ENCODE measurements around a stretch of chr14.

DNA sequence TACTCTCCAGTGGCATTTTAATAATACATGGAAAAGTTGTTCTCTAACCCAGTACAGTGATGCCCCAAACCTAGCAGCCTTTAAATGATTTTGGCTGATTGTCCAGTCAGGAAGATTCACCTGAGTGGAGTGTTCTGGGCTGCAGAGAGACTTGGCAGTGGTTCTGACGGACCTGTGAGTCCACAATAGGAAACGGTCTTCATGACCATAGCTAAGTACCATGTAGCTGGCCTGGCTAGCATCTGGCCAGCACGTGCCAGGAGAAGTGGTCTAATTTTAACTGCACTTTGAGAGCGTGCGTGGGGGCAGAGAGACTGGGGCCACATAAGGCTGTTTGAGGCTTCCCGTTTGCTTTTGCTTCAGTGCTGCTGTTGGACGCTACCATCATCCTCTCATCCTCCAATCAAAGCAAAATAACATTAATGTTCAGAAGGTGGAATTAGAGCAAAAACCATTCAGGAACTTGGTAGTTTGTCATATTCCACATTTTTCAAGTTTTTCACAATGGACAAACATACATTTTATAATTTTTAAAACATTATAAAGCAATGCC, 54.8 kb downstream of the PPM1A start:
- RAMPAGE, long total RNA = no peak
- RRBS = no CpG with 5 or more reads among the region's 7 CpGs

DNA sequence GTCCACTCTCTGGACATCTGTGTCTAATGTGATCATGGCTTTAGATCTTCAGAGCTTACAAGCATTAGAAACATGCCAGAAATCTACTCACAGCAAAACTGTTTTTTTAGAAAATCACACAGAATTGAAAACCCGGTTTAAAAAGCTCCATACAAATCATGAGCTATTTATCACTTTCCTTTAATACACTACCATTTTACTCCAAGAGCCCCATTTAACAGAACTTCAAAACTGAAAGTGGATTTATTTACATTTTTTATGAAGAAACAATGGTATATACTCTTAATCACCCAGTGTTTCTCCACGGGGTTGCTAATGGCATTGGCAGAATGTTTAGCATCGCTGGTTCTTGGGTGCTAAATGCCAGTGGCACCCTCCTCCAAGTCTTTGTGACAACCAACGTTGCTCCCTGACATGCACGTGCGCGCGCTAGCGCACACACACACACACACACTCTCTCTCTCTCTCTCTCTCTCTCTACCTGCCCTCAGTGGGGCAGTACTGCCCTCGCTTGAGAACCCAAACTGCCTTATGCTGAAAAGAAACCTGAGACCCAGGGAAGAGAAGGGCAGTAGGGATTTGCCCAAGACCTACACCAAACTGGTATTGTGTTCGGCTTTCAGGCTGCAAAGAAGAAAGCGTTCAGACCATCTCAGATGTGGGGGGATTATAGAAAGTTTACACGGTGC, 82.0 kb downstream of the PPM1A start:
- RAMPAGE, long total RNA = no peak
- RRBS = no CpG with 5 or more reads among the region's 13 CpGs

DNA sequence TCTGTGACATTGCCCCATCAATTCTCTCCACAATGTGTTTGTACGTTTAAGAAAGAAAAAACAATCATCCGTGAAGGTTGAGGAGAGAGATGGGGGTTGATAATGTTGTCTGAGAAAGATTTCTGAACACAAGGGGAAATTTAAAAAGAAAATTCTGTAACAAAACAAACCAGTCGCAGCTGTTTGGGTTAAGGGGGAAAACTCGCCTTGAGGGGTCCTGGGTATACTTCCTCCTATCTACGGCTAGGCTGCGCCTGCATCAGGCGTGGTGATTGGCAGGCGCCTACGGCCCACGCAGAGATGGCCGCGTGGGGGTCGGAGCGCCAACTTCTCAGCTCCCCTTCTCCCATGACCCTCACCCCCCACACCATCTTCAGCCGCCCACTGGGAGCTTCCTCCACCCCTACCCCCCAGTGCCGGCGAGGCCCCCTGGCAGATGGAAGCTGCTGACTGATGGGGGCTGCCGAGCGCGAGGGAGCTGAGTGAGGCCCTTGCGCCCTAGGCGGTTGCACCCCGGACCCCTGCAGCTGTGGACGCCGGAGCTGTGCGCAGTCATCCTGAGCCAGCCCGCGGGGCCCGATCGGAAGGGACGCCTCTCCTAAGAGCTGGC, 12.2 kb downstream of the SIX1 start:
- RAMPAGE, long total RNA = no peak
- RRBS = 19% methylated on average over 5 of the region's 31 CpGs

- RAMPAGE, long total RNA = no peak
- RRBS = 4% methylated on average over 9 of the region's 45 CpGs
These were observed 11.4 kb downstream of the SIX1 start for GRCh38 chr14:60637631-60638545.

DNA sequence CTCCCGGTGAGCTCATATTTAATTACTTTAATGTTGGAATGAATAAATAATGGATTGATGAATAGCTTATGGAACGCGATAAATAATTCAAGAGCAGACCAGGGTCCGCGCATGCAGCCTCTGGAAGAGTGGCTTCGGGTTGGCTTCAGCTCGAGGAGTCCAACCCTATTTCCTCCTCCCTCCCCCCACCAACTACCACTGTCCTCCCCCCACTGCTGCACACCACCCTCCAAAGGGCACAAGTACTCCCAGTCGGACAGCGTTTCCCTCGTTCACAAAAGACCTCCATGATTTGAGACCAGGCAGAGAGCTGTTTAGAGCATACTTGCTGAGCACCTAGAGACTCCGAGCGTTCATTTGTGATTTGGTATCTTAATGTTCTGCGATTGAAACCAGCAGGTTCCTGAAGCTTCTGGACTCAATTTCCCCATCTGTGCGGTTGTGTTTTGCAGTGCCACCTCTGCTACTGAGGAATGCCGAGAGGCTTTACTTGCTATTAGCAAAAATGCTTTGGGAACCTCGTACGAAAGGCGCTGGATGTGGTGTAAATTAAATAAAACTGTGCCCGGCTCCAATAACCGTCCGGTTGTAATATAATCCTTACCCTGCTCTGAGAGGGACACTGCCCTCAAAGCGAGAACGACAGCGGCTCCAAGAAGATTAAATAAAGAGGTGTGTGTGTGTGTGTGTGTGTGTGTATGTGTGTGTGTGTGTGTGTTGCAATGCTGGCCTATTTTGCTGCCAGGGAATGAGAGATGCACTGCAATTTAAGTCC, 823 bp upstream of the SIX1 start:
- RAMPAGE, long total RNA = no peak
- RRBS = no CpG with 5 or more reads among the region's 24 CpGs

- RAMPAGE, long total RNA = no peak
- RRBS = no CpG with 5 or more reads among the region's 2 CpGs
These were observed 144.3 kb downstream of the SLC38A6 start for GRCh38 chr14:61125413-61125668.

DNA sequence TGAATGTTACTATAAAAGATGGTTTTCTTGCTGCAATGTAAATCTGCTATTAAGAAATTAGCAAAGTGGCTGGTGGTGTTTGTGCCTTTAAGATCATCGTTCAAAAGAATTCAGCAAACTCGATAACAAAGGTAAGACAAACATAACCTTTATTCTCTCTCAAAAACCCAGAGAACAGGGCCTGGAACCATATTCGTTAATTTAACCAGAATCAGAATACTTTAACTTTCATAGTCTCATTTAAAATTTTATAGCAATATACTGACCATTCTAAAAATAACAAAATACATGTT, 3.3 kb downstream of the TMEM30B start:
- RAMPAGE, long total RNA = no peak
- RRBS = no CpG with 5 or more reads among the region's 3 CpGs

GRCh38 chr14:61332415-61333147, 11.2 kb downstream of the PRKCH start:
- RAMPAGE, long total RNA = no peak
- RRBS = no CpG with 5 or more reads among the region's 12 CpGs

- RAMPAGE, long total RNA = no peak
- RRBS = no CpG with 5 or more reads among the region's 11 CpGs
These were observed 22.7 kb downstream of the PRKCH start for GRCh38 chr14:61343790-61344731.

- RAMPAGE, long total RNA = no peak
- RRBS = no CpG with 5 or more reads among the region's 2 CpGs
These were observed 130.1 kb downstream of the PRKCH start for GRCh38 chr14:61451464-61451899.

DNA sequence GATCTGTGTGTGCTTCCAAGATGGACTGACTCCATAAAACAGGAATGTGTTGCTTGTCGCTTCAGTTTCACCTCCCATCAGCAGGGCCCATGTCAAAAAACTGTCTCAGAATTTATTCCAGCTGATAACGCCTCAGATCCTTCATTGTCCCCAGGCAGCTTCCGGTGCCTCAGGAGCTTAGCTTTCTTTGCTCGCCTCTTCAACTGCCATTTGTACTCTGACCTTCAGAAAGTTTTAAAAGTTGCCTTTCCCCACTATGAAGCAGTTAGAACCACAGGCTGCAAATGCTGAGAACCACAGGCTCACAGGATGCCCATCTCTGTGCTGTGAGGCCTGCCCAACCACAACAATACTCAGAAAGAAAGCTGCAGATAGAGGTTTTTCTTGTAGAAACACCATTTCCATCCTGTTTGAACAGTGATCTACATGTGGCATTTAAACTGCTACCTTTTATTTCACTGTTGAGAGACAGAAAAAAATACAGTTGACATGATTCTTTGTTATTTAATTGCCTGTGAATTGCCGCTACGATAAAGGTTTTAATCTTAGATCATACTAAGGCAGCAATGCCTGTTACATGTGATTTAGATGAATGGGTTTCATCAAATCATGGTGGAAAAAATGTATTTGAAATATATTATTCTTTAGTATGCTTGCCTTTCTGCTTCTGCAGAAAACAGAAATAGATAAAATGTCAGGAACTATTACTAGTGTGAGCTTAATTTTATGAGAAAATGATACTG, 131.2 kb downstream of the PRKCH start:
- RAMPAGE, long total RNA = no peak
- RRBS = no CpG with 5 or more reads among the region's 6 CpGs

DNA sequence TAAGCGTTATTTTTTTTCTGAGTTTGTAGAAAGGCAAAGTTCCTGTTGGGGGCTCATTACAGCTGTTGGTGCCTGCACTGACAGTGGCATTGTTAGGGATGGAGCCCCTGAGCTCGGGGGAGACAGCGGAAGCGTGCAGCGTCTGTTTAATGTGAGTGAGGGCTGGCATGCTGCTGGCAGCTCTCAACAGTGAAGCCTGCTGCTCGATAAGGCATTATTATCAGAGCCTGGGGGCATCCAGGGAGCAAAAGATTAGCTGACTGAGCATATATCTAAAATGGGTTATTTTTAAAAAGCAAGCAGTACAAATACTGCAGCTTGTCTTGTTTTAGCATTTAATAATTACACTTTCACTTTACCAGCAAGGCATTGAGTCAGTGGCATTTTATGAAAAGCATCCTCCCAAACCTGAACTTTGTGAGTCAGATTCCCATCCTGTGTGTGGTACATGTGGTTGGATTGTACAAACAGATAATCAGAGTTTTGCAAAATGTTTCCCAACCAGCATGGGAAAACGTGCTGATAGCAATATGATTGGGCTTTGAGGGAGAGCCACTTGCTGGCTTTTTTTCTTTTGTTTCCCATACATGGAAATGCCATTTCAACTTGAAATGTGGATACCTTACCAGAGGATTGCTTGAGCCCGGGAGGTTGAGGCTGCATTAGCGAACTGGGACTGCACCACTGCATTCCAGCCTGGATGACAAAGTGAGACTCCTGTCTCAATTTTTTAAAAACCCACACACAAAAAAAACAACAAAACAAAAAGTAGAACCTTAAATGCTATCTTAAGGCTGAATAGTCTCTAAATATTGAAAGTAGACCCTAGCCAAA, 150.8 kb downstream of the PRKCH start:
- RAMPAGE, long total RNA = no peak
- RRBS = no CpG with 5 or more reads among the region's 9 CpGs

DNA sequence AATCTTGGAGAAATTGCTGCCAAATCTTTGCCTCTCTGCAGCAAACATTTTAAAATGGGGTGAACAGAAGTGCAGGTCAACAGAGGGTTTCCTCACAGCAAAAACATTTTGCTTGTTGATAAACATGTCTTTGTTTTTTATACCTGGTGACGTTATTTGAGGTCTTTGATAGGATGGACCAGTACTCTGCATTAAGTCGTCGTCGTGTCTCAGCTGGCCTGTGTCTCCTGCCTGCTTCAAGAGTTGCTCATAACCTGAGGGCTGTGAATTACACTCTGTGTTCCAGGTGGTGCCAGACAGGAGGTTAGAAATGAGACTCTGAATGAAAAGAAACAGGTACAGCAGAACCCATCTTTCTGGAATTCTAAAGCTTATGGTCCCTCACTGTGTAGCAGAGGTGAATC, 161.0 kb downstream of the PRKCH start:
- RAMPAGE, long total RNA = no peak
- RRBS = no CpG with 5 or more reads among the region's 4 CpGs

DNA sequence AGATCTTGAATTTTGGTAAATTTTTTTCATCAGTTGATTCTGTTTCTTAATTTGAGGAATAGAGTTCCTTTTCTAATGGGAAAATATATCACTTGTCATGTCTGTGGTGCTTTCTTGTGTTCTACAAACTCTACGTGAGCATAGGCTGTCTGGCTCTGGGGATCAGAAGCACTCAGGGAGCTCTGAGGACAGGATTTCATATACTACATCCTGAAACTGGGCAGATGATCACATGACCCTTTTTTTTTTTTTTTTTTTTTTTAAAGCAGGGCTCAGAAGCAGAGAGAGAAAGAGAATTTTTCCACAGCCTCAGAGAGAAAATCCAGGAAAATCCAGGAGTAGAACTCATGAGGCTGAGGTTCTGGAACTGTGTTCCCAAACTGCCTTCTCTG, 183.3 kb upstream of the HIF1A start:
- RAMPAGE, long total RNA = no peak
- RRBS = no CpG with 5 or more reads among the region's 1 CpG

- RAMPAGE, long total RNA = no peak
- RRBS = no CpG with 5 or more reads among the region's 4 CpGs
These were observed 170.8 kb upstream of the HIF1A start for GRCh38 chr14:61524300-61525039.

GRCh38 chr14:61549543-61549892, 145.8 kb upstream of the HIF1A start:
- RAMPAGE, long total RNA = no peak
- RRBS = no CpG with 5 or more reads among the region's 3 CpGs

GRCh38 chr14:61553786-61554236, 141.5 kb upstream of the HIF1A start:
- RAMPAGE, long total RNA = no peak
- RRBS = no CpG with 5 or more reads among the region's 5 CpGs

DNA sequence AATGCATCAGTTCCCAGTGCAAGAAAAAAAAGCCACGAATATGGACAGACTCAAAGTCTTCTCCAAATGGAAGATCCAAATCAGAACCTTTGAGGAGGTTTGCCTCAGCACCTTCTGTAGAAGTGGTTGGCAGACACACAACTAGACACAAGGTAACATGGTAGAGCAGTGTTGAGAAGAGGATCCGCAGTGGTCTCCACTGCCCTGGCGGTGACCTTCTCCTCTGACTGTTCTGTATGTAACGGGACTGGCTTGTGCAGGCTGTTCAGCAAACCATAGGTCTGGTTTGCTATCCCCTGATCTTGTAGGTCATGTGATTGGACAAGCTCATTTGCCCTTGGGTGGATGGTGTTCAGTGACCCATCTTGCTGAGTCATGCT, 33.0 kb upstream of the HIF1A start:
- RAMPAGE, long total RNA = no peak
- RRBS = no CpG with 5 or more reads among the region's 4 CpGs

DNA sequence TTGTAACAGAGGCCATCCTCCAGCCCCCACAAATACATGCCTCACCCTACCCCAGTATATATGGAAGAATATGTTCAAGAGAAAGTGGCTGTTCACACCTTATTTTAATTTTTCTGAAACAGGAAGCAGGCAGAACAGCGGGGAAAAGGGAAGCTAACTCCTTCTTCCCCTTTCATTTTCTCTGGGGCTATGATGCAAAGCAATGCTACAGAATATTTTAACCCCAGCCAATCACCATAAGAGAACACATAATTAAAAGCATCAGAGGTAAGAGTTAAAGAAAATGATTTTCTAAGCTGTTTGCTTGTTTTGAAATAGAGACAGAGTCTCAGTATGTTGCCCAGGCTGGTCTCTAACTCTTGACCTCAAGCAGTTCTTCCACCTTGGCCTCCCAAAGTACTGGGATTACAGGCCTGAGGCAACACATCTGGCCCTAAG, 31.6 kb upstream of the HIF1A start:
- RAMPAGE, long total RNA = no peak
- RRBS = no CpG with 5 or more reads among the region's 1 CpG

GRCh38 chr14:61670956-61671679, 24.2 kb upstream of the HIF1A start:
- RAMPAGE, long total RNA = no peak
- RRBS = no CpG with 5 or more reads among the region's 5 CpGs